Measurements from ENCODE around the genes TCP11 and ARMC12.

DNA sequence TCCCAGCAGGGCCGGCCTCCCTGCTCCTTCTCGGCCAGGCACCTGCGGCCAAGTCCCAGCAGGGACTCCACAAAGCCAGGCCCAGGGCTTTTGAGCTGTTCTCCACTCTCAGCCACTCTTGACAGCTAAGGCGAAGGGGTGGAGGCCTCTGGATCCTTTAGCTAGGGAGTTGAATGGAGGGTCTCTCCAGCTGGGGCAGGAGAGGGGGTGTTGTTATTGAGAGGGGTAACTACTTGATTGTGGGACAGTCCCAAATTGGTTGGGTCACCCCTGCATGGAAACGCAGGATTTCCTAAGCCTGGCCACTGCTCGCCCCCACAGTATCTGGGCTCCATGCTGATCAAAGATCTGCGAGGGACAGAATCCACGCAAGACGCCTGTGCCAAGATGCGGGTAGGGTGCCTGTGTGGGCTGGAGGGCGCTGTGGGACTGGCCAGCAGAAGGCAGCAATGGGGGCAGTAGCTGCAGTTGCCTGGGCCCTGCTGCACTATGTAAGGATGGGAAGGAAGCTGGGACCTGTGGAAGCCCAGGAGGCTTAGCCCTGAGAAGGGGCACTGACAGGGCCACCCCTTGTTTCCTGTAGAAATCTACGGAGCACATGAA lies 58.2 kb downstream of the TCP11 start:
- PRO-cap: no peak
CAGE:
- cytosol, long polyA plus RNA: no peak
- long polyA plus RNA: no peak
- nucleus, long polyA plus RNA: no peak

- PRO-cap: no peak
CAGE:
- cytosol, long polyA plus RNA: no peak
- long polyA plus RNA: no peak
- nucleus, long polyA plus RNA: no peak
Observed at GRCh38 chr6:35140873-35141661, at the start of gene TCP11. TCP11 (minus strand) TSS chr6:35141339.

DNA sequence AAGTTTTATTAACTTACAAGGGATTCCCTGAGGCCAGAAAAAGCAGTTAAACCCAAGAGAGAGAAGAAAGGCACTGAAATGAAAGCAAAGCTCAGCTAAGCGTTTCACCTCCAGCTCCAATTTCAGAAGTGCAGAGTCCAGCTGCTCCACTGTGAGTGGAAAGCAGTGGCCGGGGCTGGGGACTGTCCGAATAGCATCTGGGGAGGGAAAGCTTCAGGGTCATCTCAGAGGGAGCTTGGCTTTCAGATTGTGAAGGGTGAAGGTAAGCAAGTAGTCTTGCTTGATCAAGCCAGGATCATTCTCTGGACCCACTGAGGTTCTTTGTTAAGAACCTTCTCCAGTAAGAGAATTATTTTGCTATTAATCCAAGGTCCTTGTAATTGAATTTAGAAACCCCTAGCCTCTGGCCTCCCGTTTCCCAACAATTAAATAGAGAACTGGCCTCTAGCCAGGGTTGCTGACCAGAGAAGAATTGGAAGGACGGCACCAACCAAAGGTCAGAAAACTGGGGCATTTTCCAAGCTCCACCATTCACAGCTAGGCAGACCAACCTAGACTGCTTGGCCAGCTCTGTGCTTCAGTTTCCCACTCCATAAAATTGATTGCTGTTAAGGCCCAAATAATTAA lies 20.9 kb upstream of the TCP11 start:
- PRO-cap: no peak
CAGE:
- cytosol, long polyA plus RNA: no peak
- long polyA plus RNA: no peak
- nucleus, long polyA plus RNA: no peak

- PRO-cap: no peak
CAGE:
- cytosol, long polyA plus RNA: no peak
- long polyA plus RNA: no peak
- nucleus, long polyA plus RNA: no peak
Observed at GRCh38 chr6:35234343-35235182, 20.8 kb downstream of the SCUBE3 start.

GRCh38 chr6:35344334-35344909 lies 2.1 kb downstream of the PPARD start:
- PRO-cap: no peak
CAGE:
- cytosol, long polyA plus RNA: no peak
- long polyA plus RNA: no peak
- nucleus, long polyA plus RNA: no peak

- PRO-cap: no peak
CAGE:
- cytosol, long polyA plus RNA: no peak
- long polyA plus RNA: no peak
- nucleus, long polyA plus RNA: no peak
Observed at GRCh38 chr6:35346504-35347288, 4.3 kb downstream of the PPARD start.

DNA sequence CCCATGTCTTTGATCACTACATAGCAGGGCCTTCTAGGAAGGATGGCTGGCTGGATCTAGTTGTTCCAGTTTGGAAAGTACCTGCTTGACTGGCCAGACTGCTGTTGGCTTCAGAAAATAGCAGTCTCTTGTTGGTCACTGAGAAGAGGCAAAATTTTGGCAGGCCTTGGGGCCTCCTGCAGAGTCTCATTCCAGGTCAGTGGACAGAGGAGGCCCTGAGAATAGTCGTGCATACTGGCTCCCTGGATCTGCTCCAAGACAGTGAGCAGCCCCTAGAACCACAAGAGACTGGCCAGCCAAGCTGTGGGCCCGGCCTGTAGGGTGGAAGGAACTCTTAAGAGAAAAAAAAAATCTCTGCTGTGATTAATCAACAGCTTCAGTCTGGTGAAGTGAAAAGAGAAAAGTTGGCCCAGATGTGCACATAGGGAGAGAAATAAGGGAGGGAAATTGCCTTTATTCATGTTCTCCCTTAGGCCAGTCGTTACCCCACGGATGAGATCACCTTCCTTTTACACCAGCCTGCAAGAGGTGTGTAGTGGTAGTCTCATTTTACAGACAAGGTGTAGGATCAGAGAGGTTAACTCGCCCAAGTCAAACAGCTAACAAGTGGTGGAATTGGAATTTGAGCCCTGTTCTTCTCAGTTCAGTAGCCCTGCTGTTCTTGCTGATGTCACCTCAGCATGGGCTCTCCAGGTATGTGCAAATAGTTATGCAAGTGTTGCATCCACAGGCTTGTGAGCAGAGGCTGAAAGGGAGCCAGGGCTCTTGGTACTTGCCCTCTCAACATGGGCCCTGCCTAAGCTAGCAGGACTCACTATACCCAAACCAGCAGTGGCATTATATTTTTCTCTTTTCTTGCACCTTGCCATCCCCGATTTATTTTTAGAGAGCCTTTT lies 17.8 kb downstream of the PPARD start:
- PRO-cap: no peak
CAGE:
- cytosol, long polyA plus RNA: no peak
- long polyA plus RNA: no peak
- nucleus, long polyA plus RNA: no peak

DNA sequence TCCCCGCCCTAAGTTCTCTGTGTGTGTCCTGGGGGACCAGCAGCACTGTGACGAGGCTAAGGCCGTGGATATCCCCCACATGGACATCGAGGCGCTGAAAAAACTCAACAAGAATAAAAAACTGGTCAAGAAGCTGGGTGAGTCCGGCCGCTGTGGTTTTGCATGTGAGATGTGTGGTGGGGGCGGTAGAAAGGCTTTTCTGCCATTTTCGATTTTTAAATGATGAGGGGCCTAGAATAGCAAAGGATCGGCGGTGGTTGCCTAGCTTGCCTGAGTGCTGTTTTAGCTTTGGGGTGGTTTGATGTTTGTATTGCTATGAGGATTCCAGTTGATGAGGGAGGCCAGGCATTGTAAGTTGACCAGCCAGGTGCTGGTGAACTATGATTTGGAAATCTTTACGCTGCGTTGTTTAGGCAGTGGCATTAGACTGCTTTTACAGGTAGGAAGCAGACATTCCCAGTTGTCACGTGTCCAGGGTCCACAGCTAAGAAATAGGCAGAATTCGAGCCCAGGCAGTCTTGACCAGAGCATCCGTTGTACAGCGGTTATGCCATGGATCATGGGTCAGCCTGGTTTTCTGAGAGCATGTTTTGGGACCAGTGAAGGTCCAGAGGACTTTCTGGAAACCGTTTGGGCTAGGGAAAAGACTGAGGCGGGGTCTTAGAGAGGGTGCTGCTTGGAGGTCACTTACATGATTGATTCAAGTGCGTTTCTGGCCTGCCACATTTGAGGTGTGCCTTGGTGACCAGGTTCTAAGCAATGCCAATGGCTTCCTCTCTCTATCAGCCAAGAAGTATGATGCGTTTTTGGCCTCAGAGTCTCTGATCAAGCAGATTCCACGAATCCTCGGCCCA lies 1.4 kb downstream of the RPL10A start:
- PRO-cap: unidirectional peak, minus-strand start at position 382 of the sequence
CAGE:
- cytosol, long polyA plus RNA: no peak
- long polyA plus RNA: no peak
- nucleus, long polyA plus RNA: no peak

DNA sequence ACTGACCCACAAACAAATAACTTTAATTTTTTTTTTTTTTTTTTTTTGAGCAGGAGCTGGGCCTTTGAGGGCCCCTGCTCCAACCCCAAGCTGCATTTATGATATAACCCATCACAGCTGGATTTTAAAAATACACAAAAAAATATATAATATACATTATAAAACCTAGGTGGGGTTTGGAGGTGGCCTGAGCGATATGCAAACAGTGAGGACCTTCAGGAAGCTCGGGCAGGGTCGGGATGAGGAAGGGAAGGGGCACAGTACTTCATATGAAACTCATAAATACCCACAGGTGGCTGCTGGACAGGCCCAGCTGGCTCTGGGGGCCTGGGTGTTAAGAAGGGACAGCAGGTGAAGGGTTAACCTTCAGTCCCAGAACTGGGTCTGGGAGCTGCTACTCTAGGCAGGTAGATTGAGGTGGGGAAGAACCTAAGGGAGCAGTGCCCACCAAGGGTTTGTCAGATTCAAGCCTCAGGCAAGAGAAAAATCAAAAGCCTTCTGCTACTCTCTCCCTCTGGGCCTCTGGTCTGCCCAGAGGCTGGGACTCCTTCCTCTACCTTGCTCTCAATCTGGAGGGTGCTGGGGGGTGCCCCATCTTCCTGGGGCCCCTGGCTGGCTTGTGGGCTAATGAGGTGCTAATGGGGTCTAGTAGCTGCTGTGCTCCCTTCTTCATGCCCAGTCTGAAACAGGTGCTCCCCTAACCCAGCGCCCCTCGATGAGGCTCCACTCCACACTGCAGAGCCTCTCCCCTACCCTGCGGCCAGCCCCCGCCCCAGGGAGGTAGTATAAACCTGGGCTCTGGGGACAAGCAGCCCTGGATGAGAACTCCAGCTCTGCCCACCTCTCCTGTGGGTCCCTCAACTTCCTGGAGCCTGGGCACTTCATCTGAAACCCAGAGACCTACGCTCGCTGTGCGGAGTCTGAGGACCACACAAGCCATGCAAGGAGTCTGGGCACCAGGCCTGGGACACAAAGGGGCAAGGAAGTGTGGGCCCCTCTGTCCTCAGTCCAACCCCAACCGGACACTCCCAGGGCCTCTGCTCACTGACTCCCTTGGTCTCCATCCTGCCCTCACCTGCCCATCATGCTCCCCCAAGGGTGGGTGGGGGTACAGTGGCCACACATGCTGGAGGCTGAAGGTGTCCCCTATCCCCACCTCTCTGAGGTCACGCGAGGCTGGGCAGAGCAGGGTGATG lies 5.8 kb downstream of the RPL10A start:
- PRO-cap: no peak
CAGE:
- cytosol, long polyA plus RNA: no peak
- long polyA plus RNA: no peak
- nucleus, long polyA plus RNA: no peak

DNA sequence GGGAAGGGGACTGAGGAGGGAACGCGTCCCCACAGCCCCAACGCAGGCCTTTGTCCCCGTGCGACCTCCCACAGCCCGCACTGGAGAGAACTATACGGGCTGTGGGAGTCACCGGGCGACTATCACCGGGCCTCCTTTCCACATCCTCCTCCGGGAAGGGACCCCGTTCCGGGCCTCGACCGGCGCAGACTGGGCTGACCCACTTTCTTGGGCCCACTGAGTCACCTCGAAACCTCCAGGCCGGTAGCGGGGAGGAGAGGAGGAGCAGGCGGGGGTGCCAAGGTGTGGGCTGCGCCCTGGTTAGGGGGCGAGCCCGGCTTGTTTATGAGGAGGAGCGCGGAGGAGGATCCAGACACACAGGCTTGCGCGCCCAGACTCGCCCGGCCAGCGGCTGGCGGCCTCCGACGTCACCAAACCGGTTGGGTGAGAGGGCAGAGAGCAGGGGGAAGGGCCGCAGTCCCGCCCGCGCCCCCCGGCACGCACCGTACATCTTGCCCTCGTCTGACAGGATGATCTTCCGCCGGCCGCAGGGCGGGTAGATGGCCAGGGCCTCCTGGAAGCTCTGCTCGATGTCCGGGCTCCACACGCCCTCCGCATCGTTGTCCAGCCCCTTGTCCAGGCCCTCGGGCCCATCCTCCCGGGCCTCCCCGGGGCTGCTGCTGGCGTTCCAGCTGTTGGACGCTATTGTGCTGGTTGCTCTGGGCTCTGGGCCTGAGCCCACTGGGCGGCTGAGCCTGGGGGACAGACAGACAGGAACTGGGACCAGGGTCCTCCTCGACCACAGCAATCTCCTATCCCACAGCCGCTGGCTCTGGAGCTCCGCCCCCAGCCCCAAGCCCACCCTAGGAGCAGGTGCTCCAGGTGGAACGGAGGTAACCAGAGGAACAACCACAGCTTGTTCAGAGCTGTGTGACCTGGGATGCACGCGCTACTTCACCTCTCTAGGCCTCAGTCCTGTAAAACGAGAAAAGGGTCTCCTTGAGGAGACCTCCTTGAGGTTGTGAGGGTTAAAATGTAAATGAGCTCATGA lies 10.6 kb downstream of the TEAD3 start:
- PRO-cap: no peak
CAGE:
- cytosol, long polyA plus RNA: no peak
- long polyA plus RNA: no peak
- nucleus, long polyA plus RNA: no peak

DNA sequence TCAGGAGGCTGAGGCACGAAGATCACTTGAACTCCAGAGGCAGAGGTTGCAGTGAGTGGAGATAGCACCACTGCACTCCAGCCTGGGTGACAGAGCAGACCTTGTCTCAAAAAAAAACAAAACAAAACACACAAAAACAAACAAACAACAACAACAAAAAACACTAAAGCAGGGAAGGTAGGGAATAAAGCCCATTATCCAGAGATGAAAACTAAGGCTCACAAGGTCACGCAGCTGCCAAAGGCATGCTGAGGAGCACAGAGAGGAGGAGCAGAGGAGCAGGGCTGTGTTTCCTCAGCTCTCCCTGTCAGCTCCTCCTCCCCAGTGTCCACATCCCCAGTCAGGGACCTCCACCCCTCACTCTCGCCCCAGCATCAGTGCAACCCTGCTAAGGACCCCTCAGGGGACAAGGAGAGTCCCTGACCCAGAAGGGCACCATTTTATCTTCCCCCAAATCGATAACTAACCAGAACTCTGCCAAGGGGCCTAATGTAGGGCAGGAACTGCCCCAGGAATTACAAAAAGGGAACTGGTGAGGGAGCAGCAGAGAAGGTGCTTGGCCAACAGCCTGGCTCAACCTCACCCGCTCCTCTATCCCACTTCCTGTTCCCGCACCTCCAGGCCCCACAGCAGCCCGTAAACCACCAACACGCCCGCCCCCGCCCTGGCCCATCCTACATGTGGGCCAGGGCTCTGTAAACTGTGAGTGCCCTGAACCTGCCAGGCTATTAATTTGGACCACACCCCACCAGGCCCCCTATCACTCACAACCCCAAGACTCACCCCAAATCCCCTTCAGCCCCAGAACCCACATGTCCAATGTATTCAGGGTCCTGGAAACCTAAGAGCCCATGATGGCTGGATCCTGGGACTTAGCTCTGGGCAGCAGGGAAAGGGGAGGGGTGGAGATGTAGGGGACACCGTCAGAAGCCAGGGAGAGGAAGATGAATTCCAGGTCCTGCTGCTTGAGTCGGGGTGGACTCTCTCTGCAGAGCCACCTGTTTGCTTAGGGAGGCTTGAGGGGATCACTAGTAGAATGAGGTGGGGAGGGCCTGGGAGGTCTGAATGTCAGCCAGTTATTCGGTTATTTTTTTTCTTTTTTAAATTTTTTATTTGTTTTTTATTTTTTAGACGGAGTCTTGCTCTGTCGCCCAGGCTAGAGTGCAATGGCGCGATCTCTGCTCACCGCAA lies 8.9 kb downstream of the TEAD3 start:
- PRO-cap: no peak
CAGE:
- cytosol, long polyA plus RNA: no peak
- long polyA plus RNA: no peak
- nucleus, long polyA plus RNA: no peak

DNA sequence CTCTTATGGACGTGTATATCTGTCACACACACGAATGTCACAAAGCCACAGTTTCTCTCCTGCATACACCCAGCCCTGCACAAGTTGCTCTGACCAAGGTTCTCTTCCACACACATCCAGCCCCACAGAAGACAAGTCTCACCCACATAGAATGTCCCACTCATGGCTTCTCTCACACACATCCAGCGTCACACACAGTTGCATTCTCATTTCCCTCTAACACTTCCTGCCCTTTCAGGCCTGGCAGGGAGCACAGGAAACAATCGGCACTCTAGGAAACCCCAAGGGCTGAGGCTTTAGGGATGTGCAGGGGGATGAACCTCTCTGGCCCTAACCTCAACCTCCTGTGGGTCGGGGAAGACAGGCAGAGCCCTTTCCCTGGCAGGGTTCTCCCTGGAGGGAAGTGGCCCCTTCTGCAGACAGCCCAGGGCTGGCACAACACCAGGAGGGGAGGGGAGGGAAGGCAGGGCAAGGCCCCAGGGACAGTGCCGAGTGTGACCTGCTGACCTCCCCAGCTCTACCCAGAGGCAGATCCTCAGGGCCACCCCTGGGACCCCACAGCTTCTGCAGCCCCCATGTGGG lies 2.8 kb downstream of the TEAD3 start:
- PRO-cap: no peak
CAGE:
- cytosol, long polyA plus RNA: no peak
- long polyA plus RNA: no peak
- nucleus, long polyA plus RNA: no peak

DNA sequence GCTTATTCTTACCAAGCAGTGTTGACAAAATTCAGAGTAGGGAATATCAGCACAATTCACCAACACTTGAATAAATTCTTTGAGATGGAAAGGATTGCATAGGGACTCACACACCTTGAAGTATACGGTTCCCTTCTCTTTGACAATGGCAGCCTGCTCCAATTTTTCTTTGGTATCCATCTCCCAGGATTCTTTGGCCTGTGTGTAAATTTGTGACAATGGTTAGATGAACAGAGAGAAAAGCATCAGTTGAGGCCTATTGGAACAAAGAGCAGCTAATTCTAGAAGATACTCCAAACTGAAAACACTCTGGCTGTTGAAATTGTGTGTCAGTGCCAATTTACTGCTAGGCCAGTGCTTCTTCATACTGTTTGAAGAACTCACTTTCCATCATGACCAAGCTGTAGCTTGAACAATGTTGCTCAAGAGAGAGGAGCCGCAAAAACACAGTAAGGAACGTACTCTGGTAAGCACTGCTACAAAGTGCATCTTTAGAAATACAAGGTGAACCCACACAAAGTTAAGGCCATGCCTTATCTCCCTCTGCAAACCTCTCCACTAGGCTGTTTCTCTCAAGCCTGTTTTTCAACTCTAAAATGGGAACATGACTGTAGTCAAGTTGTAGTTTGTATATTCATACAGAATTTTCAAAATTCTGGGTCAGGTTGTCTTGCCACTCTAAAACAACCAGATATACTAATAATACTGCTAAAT lies 74.4 kb upstream of the TULP1 start:
- PRO-cap: no peak
CAGE:
- cytosol, long polyA plus RNA: no peak
- long polyA plus RNA: no peak
- nucleus, long polyA plus RNA: no peak

GRCh38 chr6:35658255-35658723 lies 30.4 kb downstream of the FKBP5 start:
- PRO-cap: no peak
CAGE:
- cytosol, long polyA plus RNA: no peak
- long polyA plus RNA: no peak
- nucleus, long polyA plus RNA: no peak

- PRO-cap: no peak
CAGE:
- cytosol, long polyA plus RNA: no peak
- long polyA plus RNA: no peak
- nucleus, long polyA plus RNA: no peak
Observed at GRCh38 chr6:35684321-35684831, 4.3 kb downstream of the FKBP5 start.

GRCh38 chr6:35686390-35687018 lies 2.2 kb downstream of the FKBP5 start:
- PRO-cap: no peak
CAGE:
- cytosol, long polyA plus RNA: no peak
- long polyA plus RNA: no peak
- nucleus, long polyA plus RNA: no peak

DNA sequence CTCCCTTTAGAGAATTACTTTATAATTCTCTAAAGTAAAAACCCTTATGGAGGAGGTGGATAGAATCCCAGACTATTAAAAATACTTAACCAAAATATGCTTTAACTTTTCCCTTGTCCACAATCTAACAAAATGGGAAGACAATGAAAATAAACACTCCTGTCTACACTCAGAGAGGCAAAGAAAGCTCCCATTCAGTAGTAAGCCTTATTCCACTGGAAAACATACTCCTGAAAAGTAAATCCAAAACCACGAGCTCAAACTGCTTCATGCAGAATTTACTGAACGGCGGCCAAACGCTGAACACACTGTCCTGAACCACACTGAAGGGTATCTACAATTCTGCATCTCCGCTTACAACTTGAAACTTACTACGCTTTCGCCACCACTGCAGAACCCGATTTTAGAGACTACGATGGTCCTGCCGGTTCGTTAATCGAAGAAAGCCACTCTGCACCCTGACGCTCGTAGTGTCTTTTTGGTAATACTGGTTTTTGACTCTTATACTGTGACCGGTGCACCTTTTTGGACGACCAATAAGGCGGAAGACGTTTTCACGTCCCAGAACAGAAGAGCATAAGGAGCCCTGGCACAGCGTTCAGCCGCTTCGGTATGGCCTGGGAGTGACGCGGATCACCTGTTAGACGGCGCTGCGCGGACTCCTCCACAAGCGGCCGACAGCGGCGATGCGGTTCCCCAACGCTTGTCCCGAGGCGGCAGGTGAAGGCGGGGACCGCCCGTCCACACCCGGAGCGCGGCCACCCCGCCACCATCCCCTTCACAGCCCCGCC lies 1.1 kb downstream of the FKBP5 start:
- PRO-cap: bidirectional peak, plus-strand start at position 605 of the sequence, minus-strand start at position 475 of the sequence
CAGE:
- cytosol, long polyA plus RNA: no peak
- long polyA plus RNA: no peak
- nucleus, long polyA plus RNA: no peak

DNA sequence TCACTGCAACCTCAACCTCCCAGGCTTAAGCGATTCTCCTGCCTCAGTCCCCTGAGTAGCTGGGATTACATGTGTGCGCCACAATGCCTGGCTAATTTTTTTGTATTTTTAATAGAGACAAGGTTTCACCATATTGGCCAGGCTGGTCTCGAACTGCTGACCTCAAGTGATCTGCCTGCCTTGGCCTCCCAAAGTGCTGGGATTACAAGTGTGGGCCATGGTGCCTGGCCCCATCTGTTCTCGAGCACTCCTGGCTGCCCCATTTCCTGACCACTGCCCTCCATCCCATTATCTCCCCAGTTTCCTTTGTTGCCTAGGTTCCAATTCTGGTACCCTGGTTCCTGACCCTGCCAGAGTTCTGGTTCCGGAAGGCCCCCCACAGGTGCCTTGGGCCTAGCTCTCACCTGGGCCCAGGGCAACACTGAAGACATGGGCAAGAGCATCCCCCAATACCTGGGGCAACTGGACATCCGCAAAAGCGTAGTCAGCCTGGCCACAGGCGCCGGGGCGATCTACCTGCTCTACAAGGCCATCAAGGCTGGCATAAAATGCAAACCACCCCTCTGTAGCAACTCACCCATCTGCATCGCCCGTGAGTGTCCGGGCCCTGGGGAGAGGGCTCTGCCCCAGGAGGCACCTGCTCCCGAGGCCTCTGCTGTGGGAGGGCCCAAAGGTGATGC lies at the start of gene ARMC12:
Gene ARMC12 (plus strand): TSS at position 353 of the 680 bp plus-strand sequence.
- PRO-cap: no peak
CAGE:
- cytosol, long polyA plus RNA: no peak
- long polyA plus RNA: no peak
- nucleus, long polyA plus RNA: no peak

- PRO-cap: no peak
CAGE:
- cytosol, long polyA plus RNA: no peak
- long polyA plus RNA: no peak
- nucleus, long polyA plus RNA: no peak
Observed at GRCh38 chr6:35919506-35920498, 1.1 kb downstream of the SRPK1 start.

- PRO-cap: no peak
CAGE:
- cytosol, long polyA plus RNA: no peak
- long polyA plus RNA: no peak
- nucleus, long polyA plus RNA: no peak
Observed at GRCh38 chr6:35922066-35922751, 1.3 kb upstream of the SRPK1 start.